Parietal lobe (tissue), 2 donors: ENCODE measurements around the gene DET1.

GRCh38 chr15:85316029-85316514, 64.3 kb upstream of the AKAP13 start:
- RAMPAGE, long total RNA = no peak

- RAMPAGE, long total RNA = no peak
Observed at GRCh38 chr15:85346689-85347094, 33.7 kb upstream of the AKAP13 start.

- RAMPAGE, long total RNA = no peak
Observed at GRCh38 chr15:85389817-85390997, 9.8 kb downstream of the AKAP13 start.

DNA sequence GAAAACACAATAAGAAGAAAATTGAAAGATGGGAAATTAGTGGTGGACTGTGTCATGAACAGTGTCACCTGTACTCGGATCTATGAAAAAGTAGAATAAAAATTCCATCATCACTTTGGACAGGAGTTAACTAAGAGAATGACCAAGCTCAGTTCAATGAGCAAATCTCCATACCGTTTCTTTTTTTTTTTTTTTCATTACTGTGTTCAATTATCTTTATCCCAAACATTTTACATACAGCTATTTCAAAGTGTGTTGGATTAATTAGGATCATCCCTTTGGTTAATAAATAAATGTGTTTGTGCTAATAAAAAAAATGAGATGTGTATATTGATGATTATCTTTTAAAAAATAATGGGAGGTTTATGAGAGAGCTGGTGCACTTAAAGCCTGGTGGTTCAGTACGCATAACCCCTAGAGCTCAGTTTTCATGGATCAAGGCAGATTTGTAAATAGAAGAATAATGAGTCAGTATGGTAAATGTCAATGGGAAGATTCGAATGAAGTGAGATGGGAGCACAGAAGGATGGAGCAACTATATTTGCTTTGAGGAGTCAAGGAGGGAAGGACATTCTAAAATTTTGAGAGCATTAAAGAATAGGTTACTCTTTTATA, 35.2 kb downstream of the AKAP13 start:
- RAMPAGE, long total RNA = no peak

DNA sequence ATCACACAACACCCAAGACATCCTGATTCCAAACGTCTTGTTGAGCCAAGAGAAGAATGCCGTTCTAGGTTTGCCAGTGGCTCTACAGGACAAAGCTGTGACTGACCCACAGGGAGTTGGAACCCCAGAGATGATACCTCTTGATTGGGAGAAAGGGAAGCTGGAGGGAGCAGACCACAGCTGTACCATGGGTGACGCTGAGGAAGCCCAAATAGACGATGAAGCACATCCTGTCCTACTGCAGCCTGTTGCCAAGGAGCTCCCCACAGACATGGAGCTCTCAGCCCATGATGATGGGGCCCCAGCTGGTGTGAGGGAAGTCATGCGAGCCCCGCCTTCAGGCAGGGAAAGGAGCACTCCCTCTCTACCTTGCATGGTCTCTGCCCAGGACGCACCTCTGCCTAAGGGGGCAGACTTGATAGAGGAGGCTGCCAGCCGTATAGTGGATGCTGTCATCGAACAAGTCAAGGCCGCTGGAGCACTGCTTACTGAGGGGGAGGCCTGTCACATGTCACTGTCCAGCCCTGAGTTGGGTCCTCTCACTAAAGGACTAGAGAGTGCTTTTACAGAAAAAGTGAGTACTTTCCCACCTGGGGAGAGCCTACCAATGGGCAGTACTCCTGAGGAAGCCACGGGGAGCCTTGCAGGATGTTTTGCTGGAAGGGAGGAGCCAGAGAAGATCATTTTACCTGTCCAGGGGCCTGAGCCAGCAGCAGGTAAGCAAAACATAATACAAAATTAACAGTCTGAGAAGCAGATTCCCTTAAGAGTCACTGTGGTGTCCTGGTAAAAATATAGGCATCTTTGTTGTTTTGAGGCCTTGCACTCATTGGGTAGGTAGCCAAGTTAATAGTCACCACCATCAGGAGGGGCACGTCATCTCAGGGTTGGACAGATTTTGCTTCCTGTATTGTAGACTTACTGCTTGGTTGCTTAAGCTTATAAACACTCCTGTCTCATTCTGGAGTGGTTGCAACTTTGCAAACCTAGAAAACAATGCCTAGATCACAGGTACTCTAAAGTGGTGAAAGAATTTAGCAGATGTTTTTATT, 201.3 kb downstream of the AKAP13 start:
- RAMPAGE, long total RNA = no peak

DNA sequence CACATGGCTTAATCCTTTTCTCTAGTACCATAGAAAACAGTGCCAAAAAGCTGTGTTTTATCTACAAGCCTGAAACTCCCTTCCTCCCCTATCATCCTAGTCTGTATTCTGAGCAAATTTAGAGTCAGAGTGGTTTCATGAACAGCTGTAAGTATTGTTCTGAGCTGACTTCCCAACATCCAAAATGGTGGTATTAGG, 201.9 kb downstream of the AKAP13 start:
- RAMPAGE, long total RNA = no peak

- RAMPAGE, long total RNA = no peak
Observed at GRCh38 chr15:85583379-85583822, 203.0 kb downstream of the AKAP13 start.

DNA sequence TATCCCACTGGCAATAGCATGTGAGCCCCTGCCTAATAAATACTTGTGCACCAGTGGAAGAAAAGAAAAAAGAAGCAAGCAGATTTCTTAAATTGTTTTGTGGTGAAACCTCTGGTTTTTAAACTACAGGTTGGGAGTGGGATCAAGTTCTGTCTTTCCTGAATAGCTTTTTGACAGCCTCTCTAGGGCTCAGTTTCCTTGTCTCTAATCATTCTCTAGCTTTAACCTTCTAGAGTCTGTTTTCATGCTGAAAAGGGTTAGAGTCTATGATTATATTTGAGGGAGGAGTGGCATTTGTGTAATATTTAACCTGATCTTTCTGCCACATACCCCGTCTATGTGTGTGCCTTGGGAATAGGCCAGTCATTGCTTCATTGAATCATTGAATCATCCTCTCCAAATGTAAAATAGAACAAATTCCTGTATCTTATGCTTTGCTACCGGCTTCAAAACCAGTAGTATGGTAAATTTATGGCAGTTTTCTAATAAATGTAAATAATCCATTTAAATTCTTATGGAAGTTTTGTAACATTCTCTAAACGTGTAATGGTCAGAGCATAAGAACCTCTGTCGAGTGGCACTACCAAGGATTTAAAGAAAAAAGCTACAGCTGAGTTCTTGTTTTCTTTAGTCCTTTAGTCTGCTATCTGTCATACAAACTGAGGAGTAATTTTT, 204.8 kb downstream of the KLHL25 start:
- RAMPAGE, long total RNA = no peak

GRCh38 chr15:85617834-85618350, 176.8 kb downstream of the KLHL25 start:
- RAMPAGE, long total RNA = no peak

- RAMPAGE, long total RNA = no peak
Observed at GRCh38 chr15:85649373-85649872, 145.3 kb downstream of the KLHL25 start.

GRCh38 chr15:85726088-85726795, 68.5 kb downstream of the KLHL25 start:
- RAMPAGE, long total RNA = no peak

DNA sequence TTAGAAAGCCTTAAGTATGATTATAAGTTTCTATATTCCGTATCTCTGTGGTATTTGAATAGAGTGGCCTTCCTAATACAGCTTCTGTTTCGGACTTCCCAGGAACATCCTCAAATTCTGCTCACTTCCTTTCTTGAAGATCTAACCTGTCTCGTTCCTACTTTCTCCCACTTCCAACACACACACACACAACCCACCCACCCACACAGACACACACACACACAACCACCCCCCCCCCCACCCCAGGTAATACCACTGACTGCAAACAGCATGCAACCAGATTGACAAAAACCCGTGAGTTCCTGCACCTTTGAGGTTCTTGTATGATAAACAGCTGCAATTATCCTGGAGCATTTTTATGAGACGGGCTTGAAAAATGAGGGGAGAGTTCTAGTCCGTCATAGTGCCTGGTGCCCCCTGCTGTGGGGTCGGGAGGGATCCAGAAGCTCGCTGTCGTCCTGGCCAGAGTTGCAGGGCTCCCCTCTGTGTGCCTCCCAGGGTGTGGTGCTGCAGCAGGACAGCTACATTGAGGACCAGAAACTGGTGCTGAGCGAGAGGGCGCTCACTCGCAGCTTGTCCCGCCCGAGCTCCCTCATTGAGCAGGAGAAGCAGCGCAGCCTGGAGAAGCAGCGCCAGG, 54.1 kb downstream of the KLHL25 start:
- RAMPAGE, long total RNA = no peak

GRCh38 chr15:85743456-85744271, 51.1 kb downstream of the KLHL25 start:
- RAMPAGE, long total RNA = no peak

GRCh38 chr15:85746916-85747862, 47.5 kb downstream of the KLHL25 start:
- RAMPAGE, long total RNA = no peak

GRCh38 chr15:85750829-85751270, 43.9 kb downstream of the KLHL25 start:
- RAMPAGE, long total RNA = no peak

DNA sequence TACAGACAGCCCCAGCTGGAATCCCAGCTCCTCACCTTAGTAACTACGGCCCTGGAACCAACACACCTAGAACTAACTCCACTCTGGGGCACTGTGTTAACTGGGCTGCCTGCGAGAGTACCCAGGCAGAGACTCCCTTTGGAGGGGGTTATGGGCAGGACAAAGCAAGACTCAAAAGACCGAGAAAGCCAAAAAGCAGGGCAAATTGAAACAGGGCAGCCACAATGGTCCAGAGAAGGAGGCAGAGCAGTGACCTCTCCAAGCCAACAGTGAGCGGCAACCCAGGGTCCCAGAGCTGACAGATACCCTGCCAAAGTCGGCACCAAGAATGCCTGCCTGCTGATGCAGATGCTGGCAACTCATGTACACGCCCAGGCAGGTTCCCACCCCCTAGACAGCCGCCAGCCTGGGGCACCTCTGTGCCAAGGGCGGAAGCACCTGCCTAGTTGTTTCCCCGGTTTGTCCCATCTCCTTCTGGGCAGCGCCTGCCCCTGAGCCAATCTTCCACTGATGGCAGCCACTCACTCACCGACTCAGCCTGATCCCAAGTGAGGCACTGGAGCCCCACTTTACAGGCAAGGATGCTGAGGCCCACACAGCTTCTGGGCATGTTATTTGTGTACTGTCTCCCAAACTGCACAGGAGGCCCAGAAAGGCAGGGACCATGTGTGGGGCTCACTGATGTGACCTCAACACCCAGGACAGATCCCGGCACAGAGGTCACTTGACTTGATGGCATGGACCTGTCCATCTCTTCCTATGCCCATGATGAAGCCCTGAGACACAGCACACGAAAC, 22.0 kb downstream of the KLHL25 start:
- RAMPAGE, long total RNA = no peak

GRCh38 chr15:86163823-86164781, 84.4 kb downstream of the AGBL1 start:
- RAMPAGE, long total RNA = no peak

DNA sequence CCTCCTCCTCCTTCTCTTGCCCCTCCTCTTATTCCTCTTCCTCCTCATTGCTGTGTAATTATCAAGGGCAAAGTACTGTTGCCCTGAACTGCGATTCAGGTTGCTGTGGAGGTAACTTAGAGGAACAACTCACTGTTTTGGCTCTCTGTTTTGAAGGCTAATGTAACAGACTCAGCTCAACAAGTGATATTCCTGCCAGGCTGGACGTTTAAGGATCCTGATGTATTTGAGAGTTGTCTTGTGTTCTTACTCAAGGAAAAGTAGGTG, 555.6 kb downstream of the AGBL1 start:
- RAMPAGE, long total RNA = no peak

- RAMPAGE, long total RNA = no peak
Observed at GRCh38 chr15:88375198-88375798, 91.9 kb downstream of the MRPL46 start.

- RAMPAGE, long total RNA = no peak
Observed at GRCh38 chr15:88546181-88547116, at the start of gene DET1. TSS of gene DET1 (minus strand) at chr15:88546681.